Gallbladder (tissue), 1 donor: ENCODE measurements around a stretch of chr2.

GRCh38 chr2:238261841-238262230 lies 22.0 kb upstream of the HES6 start:
- PRO-cap = unidirectional peak, minus-strand start at chr2:238261988

DNA sequence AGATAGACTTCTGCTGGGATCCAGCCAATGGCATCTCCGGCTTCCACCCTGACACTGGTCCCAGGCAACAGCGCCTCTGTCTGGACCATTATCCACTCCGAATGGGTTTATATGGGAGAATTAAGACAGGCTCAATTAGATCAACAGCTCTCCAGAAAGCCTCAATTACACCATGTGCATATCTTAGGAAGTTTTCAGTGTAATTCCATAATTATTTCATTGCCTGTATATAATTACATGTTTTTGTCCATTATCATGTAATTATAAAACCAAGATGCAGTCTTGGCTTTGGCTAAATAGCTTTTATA lies 23.3 kb downstream of the PER2 start:
- PRO-cap = unidirectional peak, minus-strand start at position 104 of the sequence

- PRO-cap = bidirectional peak, plus-strand start at chr2:238283900, minus-strand start at chr2:238283613
Observed at GRCh38 chr2:238283103-238284077, 5.0 kb downstream of the PER2 start.

DNA sequence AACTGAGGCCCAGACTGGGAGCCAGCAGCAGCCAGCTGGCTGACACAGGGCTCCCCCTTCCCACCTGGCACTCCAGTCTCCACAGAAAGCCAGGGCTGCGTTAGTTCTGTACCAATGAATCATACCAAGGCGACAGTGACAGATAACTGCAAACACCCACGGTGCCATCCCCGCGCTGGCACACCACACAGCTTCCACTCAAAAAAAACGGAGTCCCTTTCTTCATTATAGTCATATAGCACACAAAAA lies 1.4 kb downstream of the PER2 start:
- PRO-cap = bidirectional peak, plus-strand start at position 167 of the sequence, minus-strand start at position 66 of the sequence

- PRO-cap = bidirectional peak, plus-strand start at chr2:238287893, minus-strand start at chr2:238287670
Observed at GRCh38 chr2:238287318-238288024, 939 bp downstream of the PER2 start.

- PRO-cap = bidirectional peak, plus-strand start at chr2:238288638, minus-strand start at chr2:238288794; bidirectional peak, plus-strand start at chr2:238288978, minus-strand start at chr2:238289223; bidirectional peak, plus-strand start at chr2:238289311, minus-strand start at chr2:238289388
Observed at GRCh38 chr2:238288743-238289864, 694 bp upstream of the PER2 start.

DNA sequence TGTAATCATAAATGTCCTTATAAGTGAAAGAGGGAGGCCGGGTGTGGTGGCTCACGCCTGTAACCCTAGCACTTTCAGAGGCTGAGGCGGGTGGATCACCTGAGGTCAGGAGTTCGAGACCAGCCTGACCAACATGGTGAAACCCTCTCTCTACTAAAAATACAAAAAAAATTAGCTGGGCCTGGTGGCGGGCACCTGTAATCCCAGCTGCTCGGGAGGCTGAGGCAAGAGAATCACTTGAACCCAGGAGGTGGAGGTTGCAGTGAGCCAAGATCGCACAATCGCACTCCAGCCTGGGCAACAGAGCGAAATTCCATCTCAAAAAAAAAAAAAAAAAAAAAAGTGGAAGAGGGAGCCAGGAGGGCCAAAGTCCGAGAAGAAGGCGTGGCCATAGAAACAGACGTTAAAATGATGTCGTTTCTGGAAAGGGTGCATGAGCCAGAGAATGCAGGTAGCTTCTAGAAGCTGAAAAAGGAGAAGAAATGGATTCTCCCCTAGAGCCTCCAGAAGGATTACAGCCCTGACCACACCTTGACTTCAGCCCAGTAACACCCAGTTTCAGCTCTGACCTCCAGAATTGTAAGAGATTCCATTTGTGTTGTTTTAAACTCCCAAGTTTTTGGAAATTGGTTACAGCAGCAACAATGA lies 14.4 kb upstream of the TRAF3IP1 start:
- PRO-cap = unidirectional peak, plus-strand start at position 406 of the sequence

- PRO-cap = no peak
Observed at GRCh38 chr2:238349029-238349468, 28.7 kb downstream of the TRAF3IP1 start.

- PRO-cap = no peak
Observed at GRCh38 chr2:238493869-238495078, 67.5 kb downstream of the ASB1 start.

DNA sequence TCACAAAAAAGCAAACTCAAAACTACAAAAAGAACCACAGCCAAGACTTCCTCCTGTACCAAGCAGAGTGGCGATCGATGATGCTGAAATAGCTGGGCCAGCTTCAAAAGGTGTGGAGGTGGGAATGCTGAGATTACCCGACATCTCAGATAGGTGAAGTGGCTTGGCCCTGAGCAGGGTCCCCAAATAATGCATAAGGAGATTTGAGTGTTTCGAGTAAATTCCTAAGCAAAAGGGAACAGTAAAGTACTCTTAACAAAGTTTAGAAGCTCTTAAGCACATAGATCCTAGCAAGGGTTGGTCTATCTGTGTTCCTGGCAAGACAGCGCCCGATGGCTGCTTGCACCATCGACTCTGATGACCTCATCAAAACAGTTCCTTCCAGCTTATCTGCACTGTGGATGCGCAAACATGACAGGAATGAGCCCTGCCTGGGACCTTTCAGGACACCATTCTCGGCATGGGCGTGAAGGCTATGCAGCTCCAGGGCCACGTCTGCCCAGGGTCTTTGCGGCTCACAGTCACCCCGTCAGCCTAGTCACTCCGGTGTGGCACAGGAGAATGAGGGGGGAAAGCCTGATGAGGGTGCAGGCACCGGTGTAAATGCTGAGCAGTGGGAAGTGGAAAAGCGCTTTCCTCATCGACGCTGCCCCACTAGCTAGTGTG lies 147.9 kb upstream of the TWIST2 start:
- PRO-cap = no peak

DNA sequence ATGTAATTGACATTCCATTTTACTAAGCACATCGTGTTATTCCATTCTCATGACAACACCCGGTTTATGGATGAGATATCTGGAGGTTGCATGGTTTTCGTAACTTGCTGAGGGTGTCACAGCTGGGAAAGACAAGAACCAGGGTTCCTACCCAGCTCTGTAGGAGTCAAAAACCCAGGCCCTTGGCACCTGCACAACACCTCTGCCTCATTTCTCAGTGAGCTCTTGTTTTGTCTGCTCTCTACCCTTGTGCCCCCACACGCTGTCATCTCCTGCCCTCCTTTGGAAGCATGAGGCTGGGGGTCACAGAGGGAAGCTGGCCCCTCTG lies 120.2 kb upstream of the TWIST2 start:
- PRO-cap = no peak

DNA sequence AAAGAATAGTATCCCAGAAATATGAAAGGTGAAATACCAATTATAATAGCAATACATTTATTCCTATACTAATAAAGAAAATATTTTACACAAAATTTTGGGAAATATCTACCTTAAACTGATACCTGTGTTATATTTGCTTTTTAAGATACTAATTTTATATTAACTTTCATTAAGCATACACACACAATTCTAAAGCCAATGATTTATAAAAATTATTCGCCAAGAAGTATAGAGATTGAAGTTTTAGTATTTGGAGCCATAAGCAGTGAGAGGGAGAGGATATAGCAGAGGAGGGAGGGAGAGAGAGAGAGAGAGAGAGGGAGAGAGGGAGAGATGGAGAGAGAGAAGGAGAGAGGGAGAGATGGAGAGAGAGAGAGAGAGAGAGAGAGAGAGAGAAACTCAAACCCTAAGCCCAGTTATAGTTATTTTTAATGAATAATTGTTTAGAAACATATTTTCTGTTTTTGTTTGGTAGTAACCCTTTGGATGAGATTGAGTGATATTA lies 5.3 kb downstream of the TWIST2 start:
- PRO-cap = no peak

DNA sequence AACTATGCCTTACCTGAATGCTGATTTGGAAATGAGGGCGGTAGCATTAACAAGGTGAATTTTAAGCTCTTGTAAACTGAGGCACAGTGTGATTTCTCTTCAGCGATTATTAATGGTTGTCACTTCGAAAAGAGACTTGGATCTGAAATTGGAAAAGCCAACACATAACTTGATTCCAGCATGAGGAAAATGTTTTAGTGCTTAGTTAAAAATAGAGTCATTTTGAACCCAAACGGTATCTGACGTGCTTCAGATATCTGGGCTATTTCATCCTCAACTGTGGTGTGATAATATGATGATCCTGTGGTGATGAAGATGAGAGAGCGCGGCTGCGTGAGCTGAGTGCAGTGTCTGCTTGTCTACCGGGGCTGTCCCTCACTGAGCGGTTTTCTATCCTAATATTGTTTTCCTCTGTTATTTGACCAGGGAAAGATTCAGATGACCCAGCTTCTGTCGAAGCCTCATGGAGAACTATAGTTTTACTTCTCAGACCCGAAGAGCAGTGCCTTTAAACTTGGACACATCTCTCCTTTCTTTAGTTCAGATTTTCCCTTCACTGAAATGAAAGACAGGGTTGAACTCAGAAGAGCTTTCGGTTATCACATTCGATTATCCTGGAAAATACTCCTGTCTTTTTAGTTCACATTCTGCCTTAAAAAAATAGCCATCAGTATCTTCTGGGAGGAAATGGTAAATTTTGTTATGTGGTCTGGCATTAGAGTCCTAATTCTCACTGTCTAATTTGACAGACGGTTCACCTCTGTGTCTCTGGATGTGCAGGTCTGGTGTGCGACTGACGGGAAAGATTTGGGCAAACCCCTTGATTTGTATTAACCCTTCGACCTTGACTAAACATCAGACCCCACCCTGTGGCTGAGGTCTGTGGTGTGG lies 6.0 kb downstream of the TWIST2 start:
- PRO-cap = no peak

GRCh38 chr2:238905755-238906609 lies 58.1 kb downstream of the TWIST2 start:
- PRO-cap = no peak

- PRO-cap = no peak
Observed at GRCh38 chr2:238907413-238908262, 59.8 kb downstream of the TWIST2 start.

GRCh38 chr2:238938198-238938932 lies 90.5 kb downstream of the TWIST2 start:
- PRO-cap = no peak

- PRO-cap = no peak
Observed at GRCh38 chr2:239002656-239003589, 155.0 kb downstream of the TWIST2 start.

GRCh38 chr2:239121572-239122017 lies 273.7 kb downstream of the TWIST2 start:
- PRO-cap = unidirectional peak, minus-strand start at chr2:239121697

- PRO-cap = no peak
Observed at GRCh38 chr2:239157776-239158272, 243.0 kb downstream of the HDAC4 start.

DNA sequence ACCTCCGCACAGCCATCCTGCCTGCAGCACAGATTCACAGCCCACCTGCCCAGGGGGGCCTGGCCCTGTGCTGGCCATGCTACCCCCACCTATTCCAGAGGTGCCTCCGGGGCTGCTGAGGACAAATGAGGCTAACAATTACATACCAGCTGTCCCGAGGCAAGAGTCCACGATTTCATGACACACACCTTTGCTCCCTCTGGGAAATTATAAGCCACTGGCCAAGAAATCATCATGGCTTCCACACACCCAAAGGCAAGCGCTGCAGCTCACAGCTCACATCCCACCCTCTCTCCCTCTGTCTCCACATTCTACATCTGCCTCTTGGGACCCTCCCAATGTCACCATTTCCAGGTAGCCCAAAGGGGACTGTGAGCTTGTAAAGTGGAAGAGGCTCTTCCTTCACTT lies 134.4 kb downstream of the HDAC4 start:
- PRO-cap = no peak